Spinal cord (tissue), 3 donors: ENCODE data around the gene NGF.

DNA sequence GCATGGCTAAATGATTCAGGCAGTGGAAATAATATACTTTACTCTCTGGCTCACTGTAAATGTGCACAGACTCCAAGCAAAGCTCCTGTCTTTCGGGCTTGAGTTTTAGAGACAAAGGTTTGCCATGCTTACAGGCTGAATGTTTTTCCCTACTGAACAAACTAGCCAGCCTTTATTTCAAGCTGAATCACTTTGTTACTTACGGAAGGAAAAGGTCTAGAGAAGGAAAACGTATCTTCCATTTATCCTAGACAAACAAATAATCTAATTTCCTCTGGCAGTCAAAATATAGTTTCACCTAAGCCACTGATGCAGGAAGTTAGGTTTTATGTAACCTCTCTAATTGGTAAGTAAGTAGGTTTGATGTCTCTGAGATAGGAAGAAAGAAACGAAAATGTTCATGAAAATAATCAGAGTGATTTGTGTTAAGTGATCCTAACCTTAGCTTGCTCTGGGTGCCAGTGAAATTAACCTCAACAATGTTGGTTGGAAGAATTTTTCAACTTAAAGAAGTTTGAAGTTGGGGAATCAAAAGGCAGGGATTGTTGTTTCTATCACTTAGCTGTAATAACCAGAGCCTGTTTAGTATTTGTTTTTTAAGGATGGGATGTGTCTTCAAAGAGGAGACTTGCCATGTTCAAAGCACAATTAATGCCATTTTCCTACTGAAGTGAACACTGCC, 18.2 kb downstream of the HIPK1 start:
- PRO-cap = no peak
- RAMPAGE, long total RNA = no peak

GRCh38 chr1:113952696-113953028, 23.5 kb downstream of the HIPK1 start:
- PRO-cap = no peak
- RAMPAGE, long total RNA = no peak

GRCh38 chr1:113975676-113976958, 3.2 kb upstream of the OLFML3 start:
- PRO-cap = no peak
- RAMPAGE, long total RNA = no peak

DNA sequence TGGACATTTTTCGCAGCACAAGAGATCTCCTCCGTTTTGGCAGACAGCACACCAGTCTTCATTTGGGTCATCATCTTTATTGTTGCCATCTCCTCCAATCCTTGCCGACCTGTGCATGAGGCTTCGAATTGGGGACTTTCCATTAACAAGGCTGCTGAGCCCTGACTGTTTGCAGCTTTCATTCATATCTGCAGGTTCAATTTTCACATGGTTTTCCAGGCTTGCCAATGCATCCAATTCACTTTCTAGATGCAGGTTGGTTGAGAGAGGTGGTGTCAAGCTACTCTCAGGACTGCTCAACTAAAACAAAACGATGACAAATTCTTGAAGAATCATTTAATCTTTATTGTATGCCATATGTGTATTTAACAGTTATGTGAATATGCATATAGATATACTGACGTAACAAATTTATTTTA, 105.5 kb downstream of the TRIM33 start:
- PRO-cap = no peak
- RAMPAGE, long total RNA = no peak

- PRO-cap = no peak
- RAMPAGE, long total RNA = no peak
These were observed 91.9 kb downstream of the TRIM33 start for GRCh38 chr1:114419157-114419478.

DNA sequence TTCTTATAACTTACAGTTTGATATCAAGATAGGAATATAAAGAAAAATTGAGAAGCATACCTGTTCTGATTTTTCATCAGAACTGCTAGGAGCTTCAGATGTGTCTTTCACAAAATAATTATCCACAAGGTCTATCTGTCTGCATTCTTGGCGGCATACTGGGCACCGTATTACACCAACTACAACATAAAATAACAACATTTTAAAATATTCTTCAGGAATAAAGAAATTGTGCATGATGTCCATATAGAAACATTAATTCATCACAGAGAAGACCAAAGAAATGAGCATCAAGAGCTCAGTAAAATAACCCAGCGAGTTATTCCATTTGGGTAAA, 46.8 kb downstream of the TRIM33 start:
- PRO-cap = no peak
- RAMPAGE, long total RNA = no peak

- PRO-cap = no peak
- RAMPAGE, long total RNA = no peak
These were observed 331 bp upstream of the TRIM33 start for GRCh38 chr1:114511390-114511678.

DNA sequence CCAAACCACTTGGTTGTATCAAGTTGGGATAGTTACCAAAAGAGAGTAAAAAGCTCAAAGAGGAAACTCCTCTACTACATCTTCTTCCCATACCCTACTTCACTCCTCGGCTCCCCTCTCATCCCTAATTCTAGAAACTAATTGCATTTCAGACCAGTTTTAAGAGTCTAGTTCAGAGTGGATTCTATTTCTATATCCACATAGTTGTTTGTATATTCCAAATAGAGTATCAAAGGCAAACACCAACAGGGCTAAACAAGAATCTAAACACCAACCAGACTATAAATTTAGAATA, 29.8 kb upstream of the BCAS2 start:
- PRO-cap = no peak
- RAMPAGE, long total RNA = no peak

GRCh38 chr1:114732099-114732972, 15.8 kb upstream of the NRAS start:
- PRO-cap = no peak
- RAMPAGE, long total RNA = no peak

DNA sequence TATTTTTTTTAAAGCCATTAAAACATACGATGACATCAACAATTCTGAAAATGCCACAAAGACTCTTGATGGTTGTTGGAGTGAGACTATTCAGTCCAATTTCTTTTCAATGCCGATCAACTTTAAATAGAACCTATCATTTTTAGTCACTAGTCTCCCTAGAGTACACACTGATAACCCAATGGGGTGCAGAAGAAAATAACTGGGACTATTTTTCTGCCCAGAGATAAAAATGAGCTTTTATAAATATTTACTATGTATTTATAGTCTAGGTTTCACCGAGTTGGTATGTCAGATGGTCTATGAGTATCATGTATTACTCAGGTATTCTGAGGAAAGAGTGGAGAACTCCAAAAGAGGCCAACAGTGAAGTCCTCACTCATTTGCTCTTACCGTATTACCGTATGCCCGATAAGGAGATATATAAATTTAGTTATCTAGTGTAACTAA, 15.9 kb downstream of the CSDE1 start:
- PRO-cap = no peak
- RAMPAGE, long total RNA = no peak

- PRO-cap = no peak
- RAMPAGE, long total RNA = no peak
These were observed 1.9 kb downstream of the CSDE1 start for GRCh38 chr1:114755737-114756356.

GRCh38 chr1:115067561-115068052, 21.7 kb downstream of the TSPAN2 start:
- PRO-cap = no peak
- RAMPAGE, long total RNA = no peak

DNA sequence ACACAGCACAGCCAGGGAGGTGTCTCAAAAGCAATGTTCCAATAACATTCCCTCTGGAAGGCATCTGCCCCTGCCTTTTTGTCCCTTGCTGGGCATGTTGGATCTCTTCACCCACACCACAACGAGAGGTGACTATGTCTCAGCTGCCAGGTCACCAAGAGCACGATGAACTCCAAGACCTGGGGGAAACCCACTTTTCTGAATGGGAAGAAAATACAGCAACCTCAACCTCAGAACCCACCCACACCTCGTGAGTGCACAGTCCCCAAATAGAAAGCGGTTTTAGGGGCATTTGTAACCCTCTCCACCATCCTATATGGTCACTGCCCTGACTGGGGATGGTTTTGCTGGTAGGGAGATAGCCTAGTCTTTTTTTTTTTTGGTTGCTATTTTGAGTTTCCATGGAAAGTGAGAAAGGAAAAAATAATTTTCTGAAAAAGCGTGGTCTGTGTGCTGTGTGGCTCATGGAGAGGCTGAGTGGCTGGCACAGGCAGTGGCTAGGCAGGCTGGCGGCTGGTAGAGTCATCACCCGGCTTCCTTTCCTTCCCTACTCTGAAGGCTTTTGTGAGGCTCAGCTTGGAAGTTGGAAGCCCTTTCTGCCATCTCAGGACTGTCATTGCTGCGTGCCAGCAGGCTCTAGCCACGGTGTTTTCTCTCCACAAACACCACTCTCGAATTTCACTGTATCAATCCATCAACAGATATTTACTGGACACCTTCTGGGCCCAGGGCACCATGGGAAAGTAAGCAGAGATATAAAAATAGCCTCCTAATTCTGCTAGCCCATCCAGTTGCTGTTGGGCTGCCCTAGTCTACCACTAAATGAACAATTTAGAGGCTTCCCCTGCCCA, 15.8 kb downstream of the TSPAN2 start:
- PRO-cap = no peak
- RAMPAGE, long total RNA = no peak

DNA sequence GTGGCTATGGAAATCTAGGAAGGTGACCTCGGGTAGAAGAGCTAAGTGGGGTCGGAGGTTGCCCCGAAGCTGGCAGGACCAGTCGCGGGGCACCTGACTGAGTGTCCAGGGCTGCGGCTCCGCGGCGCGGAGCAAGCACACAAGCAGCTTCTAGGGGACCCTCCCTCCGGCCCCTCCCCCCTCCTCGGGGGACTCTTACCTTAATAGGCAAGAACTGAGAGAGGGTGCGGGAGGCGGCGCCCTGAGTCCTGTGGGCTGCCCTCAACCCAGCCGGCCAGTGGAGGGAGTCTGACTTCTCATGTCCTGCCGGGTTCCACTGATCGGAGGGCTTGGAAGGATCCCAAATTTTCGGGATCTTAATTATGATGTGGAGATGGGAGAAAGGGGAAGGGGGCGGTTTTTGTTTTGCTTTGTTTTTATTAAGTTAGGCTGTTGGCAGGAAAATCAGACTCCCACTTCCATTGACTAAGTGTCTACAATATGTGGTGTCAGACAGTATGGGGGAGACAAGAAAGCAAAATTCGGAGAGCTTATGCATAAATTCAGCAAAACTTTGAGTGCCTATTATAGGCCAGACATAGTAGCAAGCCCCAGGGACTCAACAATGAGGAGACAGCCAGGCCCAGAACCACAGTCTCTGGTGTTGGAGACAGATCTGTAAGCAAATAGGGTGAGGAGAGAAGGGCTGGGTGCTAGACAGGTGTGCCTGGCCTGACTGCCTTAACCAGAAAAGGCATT, 701 bp upstream of the TSPAN2 start:
- PRO-cap = no peak
- RAMPAGE, long total RNA = no peak

GRCh38 chr1:115099024-115100099, 10.1 kb upstream of the TSPAN2 start:
- PRO-cap = no peak
- RAMPAGE, long total RNA = no peak

DNA sequence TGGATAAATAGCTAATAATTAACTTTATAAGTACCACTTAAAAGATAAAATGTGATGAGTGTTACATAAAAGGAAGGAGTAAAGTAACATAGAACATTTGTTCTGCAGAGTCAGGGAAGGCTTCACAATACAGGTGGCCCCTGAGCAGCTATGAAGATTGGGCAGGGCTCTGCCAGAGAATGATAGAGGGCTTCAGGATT, 108.9 kb downstream of the NGF start:
- PRO-cap = no peak
- RAMPAGE, long total RNA = no peak

GRCh38 chr1:115282719-115283494, 55.1 kb downstream of the NGF start:
- PRO-cap = no peak
- RAMPAGE, long total RNA = no peak

GRCh38 chr1:115338090-115338868, at the start of gene NGF:
Gene NGF (minus strand): TSS chr1:115338249.
- PRO-cap = no peak
- RAMPAGE, long total RNA = no peak

DNA sequence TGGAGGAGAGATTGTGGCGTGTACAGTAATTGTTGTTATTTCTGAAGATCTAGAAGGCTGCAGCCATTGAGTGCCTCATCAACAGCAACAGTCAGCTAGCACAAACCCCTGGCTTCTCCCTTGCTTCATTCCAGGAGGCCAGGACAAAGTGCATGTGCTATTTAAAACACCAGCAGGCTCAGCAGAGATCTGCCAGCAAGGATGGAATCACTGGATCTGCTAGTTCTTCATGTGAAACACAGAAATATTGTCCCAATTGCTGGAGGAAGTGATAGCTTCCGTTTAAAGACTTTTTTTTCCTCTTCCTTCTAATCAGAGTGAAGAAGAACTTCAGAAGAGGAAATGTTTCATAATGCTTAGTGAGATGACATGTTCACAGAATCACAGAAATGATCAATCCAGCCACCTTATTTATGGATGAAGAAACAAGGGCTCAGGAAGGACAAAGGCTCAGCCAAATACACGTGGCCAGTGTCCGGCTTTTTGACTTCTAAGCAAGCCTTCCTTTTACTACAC, 3.0 kb upstream of the NGF start:
- PRO-cap = no peak
- RAMPAGE, long total RNA = no peak

- PRO-cap = no peak
- RAMPAGE, long total RNA = no peak
These were observed 94.0 kb upstream of the NGF start for GRCh38 chr1:115431981-115432561.